Fallopian tube (tissue), 1 donor: ENCODE data around the gene SCEL.

- PRO-cap, result no peak
Measured at GRCh38 chr13:77149643-77150390, 122.9 kb upstream of the FBXL3 start.

DNA sequence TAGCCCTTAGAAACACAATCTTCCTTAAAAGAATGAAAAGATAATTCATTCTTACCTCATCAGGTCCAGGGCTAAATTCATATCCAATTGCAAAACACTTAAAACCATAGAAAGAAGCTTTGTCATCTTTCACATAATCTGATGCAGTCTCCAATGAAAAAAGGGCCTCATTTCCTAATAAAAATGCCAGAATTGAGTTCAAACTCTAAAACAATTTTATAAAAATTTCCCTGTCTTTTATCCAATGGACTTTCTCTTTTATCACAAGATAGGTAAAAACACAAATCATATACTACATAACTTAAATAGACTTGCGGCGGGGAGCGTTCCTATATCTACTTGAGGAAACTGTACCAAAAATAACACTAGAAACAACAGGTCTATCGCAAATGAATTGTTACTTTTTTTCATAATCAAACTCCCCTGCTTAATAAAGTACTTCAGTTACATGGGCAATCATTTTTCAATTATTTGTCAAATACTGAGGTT lies 138.3 kb upstream of the FBXL3 start:
- PRO-cap, result no peak

- PRO-cap, result no peak
Measured at GRCh38 chr13:77251606-77252474, 75.1 kb downstream of the MYCBP2 start.

DNA sequence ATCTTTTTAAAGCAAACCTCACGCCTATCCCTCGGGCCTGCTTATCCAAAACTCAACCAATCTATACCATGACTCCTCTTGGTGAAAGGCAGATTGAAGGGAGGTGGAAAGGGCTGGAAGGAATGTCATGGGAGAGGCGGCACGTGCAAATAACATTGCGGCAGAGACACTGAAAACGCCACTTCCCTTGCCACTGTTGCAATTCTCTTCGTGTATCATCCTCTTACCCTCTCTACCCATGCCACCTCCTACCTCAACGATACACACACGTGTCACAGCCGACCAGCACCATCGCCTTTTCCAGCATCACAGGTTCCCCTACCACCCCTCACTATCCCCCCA lies 1.0 kb downstream of the MYCBP2 start:
- PRO-cap, result bidirectional peak, plus-strand start outside the sequence, minus-strand start at position 198 of the sequence

DNA sequence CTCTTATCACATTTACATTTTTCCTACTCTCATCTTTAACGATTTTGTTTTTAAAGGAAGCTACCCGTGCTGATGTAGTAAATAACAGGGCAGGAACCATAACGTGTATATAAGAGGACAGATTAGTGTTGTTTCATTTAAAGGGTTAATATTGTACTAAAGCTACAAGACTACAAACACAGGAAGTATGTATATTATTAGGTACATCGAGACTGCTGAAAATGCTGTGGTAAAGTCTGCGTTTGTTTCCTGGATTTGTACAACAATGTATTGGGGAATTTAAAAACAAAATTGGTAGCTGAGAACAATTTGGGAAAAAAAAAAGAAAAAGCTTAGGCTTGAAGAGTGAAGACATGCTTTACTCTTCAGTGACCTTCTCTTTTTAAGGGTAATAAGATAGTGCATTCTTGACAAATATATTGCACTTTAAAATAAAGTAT lies 3.3 kb upstream of the MYCBP2 start:
- PRO-cap, result no peak

DNA sequence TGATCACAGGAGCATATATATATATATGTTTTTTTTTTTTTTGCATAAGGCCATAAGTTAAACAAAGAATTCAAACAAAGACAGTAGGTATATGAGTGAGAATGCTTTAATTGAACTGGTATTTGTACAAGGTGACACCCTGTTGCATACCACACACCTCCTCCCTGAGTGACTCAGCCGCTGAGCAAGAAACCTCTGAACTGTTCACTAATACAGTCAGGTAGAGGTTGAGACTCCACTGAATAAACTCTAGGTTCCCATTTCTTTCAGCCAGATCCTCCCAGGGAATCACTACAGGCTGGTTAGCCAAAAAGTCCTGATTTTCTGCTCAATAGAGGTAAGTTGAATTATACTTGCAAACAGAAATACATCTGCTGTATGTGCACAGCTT lies at the start of gene SCEL:
SCEL (plus strand) TSS at position 219 of the 391 bp plus-strand sequence.
- PRO-cap, result no peak

DNA sequence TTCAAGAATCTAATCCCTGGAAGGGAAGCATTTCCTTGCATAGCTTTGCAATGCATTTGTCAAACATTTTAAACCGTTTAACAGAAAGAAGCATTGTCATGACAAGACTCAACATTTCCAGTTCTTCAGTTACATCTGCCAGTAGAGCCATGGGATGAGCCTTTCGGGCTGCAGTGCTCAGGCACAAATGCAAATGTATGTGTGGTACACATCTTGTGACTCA lies 64.8 kb downstream of the EDNRB start:
- PRO-cap, result no peak

- PRO-cap, result no peak
Measured at GRCh38 chr13:77946414-77946902, 27.8 kb upstream of the EDNRB start.

DNA sequence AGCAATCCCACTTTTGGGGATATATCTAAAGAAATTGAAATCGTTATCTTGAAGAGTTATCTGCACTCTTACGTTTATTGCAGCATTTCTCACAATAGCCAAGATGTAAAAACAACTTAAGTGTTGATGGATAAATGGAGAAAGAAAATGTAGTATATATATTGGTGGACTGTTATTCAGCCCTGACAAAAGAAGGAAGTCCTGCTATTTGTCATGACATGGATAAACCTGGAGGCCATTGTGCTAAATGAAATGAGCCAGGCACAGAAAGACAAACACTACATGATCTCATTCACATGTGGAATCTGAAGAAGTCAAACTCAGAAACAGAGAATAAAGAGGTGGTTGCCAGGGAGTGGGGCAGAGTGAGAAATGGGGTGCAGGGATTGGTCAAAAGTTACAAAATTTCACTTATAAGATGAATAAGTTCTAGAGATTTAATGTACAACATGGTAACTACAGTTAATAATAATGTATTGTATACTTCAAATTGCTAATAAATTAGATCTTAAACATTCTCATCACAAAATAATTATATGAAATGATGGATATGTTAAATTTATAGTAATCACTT lies 58.8 kb downstream of the POU4F1 start:
- PRO-cap, result no peak

DNA sequence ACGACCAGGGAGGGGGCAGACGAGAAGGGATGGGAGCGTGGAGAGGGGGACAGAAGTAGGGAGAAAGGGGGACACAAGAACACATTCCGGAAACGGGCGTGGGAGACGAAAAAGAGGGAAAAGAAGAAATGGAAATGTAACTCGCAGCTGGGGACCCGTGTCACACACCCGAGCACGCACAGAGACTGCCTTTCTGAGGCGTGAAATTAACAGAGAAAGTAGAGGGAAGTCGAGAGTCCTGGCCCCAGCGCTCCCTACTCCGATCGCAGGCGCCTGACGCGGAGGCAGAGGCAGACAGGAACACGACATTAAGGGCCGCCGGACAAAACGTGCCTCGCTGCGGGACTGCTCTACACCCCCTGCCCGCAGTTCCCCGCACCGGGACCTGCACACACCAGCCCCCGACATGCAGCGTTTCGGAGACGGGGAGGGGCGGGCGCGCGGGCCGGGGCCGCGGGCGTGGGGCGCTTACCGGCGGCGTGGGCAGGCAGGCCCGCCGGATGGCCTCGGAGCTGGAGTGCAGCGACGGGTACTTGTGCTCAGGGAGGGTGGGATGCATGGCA lies 539 bp downstream of the POU4F1 start:
- PRO-cap, result no peak

- PRO-cap, result no peak
Measured at GRCh38 chr13:79320543-79321693, 85.1 kb downstream of the RBM26 start.

DNA sequence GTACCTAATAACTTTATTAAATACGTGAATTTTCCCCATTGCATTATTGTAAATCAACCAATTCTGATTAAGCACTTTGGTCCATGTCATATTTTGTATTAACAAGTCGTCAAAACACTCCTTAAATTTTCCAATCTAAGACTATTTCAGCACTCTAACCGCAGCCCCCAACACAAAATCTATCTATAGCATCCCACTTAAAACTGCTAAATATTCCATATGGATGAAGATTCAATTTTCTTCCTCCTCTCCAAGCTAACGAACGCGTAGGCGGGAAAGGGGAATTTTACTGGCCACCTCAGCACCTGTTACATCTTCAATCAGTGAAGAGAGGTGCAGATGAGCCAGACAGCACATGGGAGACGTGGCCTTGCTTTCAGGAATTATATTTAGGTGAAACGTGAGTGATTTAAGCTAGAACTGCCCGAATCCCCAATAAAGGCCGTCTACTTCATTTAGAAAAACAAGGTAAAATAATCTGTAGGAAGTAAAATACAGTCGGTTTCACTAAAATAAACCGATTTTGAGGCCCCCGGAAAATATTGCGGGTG lies 1.1 kb downstream of the RBM26 start:
- PRO-cap, result no peak

- PRO-cap, result no peak
Measured at GRCh38 chr13:80141307-80141592, 199.7 kb downstream of the SPRY2 start.

DNA sequence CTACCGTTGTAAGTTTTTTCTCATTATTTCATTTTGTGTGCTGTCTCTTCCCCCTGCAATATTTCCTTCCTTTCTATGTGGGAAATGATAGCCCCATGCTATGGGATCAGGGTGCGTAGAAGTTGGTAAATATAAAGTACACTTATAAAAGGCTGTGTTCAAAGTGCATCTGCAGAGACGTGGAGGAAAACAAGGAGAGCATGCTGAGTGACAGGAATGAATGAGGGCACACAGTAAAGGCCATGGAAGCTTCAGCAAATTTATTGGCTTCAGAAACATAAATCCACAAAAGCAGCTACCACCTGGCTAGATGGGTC lies 21.5 kb upstream of the SPRY2 start:
- PRO-cap, result no peak

DNA sequence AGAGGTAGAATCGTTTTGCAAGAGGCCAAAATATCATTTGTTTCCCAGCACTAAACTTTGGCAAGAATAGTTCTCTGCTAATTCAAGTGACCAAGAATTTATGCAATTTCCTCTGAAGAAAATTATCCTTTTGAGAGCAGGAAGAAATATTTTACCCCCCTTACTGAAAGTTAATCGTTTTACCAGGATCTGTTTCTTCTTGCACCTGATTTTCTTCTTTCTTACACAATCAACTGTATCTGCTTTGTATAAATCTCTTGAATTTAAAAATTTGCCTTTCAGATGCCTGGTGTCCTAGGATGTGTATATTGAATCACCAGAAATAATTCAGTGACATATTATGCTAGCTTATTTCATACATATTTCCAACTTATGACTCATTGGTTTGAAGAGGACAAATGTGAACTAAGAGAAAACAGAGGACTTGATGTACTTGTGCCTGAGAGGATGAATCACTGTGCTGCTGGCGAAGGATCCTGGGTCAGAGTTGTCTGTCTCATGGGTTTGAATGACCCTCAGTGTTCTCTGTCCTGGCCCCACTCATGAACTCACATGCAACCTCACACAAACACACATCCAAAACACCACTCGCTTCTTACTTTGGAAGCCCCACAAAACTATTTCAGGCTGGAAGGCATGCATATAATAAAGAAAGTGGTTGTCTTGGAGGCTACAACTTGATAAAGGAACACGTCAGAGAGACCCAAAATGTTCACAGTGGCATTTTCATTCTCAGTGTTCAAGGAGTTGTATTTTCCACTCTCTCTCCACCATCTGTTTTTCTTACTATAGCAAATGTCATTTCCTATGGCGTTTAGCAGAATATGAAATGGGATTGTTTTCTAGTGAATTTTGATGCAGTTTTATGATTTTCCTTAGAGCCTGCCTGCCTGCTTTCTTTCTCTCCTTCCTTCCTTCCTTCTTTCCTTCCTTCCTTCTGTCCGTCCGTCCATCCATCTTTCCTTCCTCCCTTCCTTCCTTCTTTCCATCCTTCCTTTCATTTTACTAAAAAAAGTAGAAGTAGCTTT lies 129.0 kb upstream of the SPRY2 start:
- PRO-cap, result no peak

GRCh38 chr13:80716506-80716982 lies 375.6 kb upstream of the SPRY2 start:
- PRO-cap, result no peak

GRCh38 chr13:82153601-82153835 lies 1728.8 kb downstream of the SLITRK1 start:
- PRO-cap, result no peak

DNA sequence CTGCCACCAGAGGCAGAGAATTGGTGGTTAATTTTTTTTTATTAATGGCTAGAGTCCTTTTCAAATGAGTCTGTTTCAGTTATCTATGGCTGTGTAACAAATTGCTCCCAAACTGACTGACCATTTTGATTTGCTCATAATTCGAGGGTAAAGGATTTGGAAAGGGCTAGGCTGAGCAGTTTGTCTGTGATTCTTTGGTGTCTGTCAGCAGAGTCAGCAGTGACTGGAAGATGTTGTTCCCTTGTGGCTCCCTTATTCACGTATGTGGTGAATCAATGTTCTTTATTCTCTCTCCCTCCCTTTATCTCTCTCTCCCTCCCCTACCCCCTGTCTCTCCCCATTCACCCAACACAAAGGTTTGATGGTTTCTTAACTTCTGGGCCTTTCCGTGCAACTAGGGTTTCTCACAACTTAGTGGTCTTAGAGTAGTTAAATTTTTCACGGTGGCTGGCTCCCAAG lies 772.4 kb upstream of the SLITRK1 start:
- PRO-cap, result no peak

DNA sequence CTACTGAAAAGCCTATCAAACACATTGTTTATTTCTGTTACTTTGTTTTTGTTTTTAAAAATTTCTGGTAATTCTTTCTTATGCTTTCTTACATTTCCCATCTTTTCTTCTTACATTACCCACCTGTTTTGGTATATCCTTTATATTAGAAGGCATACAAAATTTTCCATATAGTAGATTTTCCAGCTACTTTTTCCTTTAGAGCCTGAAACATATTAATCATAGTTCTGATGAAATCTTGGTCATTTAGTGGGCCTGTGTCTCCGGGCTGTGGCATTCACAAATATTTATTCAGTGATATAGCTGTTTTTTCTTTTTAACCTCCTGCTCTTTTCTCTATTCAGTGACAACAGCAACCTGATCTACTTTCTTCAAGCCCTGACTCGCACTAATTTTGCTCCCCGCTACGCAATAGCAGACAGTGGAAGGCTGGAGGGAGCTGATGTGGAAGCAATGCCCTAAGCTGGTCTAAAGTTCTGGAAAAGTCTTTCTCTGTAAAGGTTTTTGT lies 289.8 kb downstream of the SLITRK6 start:
- PRO-cap, result unidirectional peak, plus-strand start at position 421 of the sequence

DNA sequence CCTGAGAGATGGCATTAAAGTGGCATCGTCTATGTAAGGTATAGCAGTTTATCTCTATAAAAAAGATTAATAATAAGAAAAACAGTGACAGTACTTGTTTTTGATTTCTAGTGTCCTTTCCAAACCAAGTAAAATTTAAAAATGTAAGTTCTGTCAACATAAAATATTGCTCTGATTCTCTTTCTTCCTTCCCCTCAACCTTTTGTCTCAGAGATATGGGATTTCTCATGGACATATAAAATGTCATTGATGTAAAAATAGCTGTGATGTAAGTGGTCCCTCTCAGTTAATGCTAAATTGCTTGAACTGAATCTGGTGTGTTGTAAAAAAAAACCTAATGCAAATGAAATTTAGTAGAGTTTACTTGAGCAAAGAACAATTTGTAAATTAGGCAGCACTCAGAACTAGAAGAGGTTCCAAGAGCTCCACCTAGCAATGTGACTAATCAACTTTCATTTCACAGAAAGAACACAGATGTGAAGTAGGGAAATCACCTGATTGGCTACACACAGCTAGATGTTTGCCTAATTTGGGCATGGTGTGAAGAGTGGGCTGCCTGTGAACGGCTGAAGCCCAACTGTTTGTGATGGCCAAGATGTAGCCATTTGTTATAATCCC lies 724.6 kb upstream of the SLITRK5 start:
- PRO-cap, result no peak